Right lobe of liver (tissue), 4 donors: ENCODE measurements around a stretch of chr20.

GRCh38 chr20:32446330-32447415 is 88.5 kb downstream of the ASXL1 start:
- PRO-cap, 4 experiments, result peak in 2 of 4 experiments; most common plus-strand start chr20:32446523 (in 2)
- RAMPAGE, long total RNA, 2 experiments, result no peak in any of the 2 experiments

- PRO-cap, 4 experiments, result no peak in any of the 4 experiments
- RAMPAGE, long total RNA, 2 experiments, result no peak in any of the 2 experiments
Observed at GRCh38 chr20:32477918-32478498, 107.1 kb downstream of the NOL4L start.

DNA sequence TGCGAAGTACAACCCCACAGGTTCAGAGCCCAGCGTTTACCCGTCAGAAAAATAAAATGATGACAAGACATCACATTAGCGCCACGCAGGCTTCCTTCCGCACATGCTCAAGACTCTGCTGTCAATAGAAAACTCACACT is 99.9 kb downstream of the NOL4L start:
- PRO-cap, 4 experiments, result no peak in any of the 4 experiments
- RAMPAGE, long total RNA, 2 experiments, result no peak in any of the 2 experiments

DNA sequence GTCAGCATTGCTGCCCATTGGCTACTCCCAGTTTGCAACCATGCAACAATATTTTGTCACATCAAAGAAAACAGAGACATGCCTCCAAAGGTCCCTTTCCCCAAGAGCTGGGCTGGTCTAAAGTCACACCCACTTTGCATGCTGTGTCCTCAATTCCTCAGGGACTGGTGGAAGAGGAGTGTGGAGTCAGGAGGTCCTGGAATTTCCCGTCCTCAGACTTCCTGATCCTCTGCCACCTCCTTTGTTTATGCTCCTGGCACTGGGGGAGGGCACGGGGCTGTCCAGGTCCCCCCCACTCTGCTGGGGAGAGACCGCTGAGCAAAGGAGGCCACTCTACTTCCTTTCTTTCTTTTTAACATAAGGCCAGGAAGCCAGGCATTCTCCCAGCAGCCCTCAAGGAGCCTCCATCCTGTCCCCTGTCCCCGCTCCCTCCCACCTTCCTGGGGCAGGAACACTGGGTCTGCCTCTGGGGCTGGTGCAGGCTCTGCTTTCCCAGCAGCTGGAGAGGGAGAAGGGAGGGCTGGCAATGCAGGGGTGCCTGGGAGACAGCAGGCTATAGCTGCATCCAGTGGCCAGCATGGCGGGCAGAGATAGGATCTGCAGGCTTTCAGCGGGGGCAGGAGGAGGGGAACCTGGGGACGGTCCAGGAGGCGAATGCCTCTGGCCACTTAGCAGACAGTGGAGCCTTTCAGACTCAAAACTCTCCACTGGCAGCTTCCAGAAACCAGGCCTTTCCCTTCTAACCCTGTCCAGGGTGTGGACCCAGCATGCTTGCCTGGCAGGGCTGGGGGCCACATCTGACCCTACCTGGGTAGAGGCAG is 68.1 kb downstream of the NOL4L start:
- PRO-cap, 4 experiments, result no peak in any of the 4 experiments
- RAMPAGE, long total RNA, 2 experiments, result no peak in any of the 2 experiments

DNA sequence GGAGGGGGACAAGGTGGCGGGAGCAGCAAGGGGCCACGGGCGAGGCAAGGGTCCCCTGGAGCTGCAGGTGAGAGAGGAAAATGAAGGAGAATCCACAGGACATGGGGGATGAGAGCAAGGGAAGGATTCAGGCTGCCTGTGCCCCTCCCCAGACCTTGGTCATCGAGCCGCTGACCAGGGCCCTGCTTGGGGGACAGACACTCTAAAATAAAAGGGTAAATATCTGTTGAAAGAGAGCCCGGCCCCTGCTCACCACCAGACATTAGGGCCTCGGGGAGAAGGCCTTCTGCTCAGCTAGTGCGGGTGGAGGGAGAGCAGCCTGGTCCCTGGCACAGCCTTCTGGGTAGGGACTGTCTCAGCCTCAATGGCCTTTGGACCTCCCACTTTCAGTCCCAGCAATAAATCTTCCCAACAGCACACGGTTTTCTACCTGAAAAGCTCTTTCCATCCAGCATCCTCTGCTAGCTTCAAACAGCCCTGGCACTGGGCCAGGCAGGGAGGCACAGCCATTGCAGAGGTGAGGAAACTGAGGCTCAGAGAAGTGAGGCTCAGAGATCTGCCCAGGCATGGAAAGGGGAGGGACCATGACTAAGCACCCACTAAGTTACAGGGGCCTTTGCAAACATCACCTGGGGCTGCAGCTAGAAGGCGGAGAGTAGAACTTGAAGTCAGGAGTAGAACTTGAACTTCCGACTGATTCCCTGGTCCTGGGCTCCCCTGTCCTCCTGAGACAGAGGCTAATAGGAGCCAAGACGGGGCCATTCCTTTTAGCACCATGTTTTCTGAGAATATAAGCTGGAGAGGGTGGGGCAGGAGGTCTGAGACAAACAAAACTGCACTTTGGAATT is 43.8 kb upstream of the NOL4L start:
- PRO-cap, 4 experiments, result no peak in any of the 4 experiments
- RAMPAGE, long total RNA, 2 experiments, result no peak in any of the 2 experiments

- PRO-cap, 4 experiments, result no peak in any of the 4 experiments
- RAMPAGE, long total RNA, 2 experiments, result no peak in any of the 2 experiments
Observed at GRCh38 chr20:32742401-32742928, 802 bp downstream of the COMMD7 start.

GRCh38 chr20:32823948-32824147 is 4.1 kb downstream of the MAPRE1 start:
- PRO-cap, 4 experiments, result peak in 2 of 4 experiments; most common minus-strand start chr20:32824042 (in 2)
- RAMPAGE, long total RNA, 2 experiments, result no peak in any of the 2 experiments

GRCh38 chr20:32960928-32961445 is 43.2 kb downstream of the SUN5 start:
- PRO-cap, 4 experiments, result peak in 3 of 4 experiments; most common minus-strand start chr20:32961148 (in 3)
- RAMPAGE, long total RNA, 2 experiments, result no peak in any of the 2 experiments

GRCh38 chr20:32968163-32968479 is 36.1 kb downstream of the SUN5 start:
- PRO-cap, 4 experiments, result no peak in any of the 4 experiments
- RAMPAGE, long total RNA, 2 experiments, result no peak in any of the 2 experiments

GRCh38 chr20:33387187-33387649 is 14.1 kb downstream of the CDK5RAP1 start:
- PRO-cap, 4 experiments, result no peak in any of the 4 experiments
- RAMPAGE, long total RNA, 2 experiments, result no peak in any of the 2 experiments

DNA sequence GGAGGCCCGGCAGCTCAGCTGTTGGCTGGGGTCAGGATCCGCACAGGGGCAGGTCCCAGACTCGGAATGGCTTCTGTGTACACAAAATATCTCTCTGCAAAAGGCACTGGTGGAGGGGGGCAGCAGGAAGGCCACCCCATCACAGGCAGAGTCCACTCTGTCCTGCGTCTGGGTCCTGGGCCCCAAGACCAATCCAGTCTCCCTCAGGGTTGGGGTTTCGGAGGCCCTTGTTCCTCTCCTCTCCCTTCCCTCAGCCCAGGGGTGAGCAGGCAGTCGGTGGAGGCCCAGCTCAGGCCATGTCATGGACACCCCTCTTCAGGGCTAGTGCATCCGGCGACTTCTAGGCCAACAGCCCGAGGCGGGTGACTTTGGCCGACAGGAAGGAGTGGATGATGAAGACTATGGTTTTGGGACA is 6.9 kb upstream of the CDK5RAP1 start:
- PRO-cap, 4 experiments, result no peak in any of the 4 experiments
- RAMPAGE, long total RNA, 2 experiments, result no peak in any of the 2 experiments

DNA sequence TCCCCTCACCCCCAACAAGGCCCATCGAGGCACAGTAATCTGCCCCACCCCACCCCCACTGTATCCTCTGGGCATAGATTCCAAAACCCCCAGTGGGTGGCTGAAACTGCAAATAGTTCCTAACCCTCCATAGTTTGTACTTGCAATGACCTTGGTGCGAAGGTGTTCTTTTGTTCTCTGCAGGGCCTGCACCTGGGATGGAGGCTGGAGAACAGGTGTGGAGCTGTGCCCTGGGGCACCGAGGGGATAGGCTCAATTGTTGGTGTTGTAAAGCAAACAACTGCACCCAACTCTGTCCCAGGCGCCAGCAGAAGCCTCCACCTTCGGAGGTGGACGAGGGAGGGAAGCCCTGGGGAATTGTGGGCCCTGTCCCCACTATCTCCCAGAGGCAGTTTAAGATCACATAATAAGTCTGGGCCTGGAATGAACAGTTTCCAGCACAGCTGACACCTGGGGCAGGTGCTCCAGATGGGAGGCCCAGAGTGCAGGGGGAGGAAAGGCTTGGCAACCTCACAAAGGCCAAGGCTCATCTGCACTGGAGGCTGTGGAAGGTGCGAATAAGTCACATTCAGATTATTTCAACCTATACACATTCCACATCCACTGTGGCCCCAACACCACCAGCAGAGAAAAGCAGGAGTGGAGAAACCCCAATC is 12.5 kb upstream of the CBFA2T2 start:
- PRO-cap, 4 experiments, result no peak in any of the 4 experiments
- RAMPAGE, long total RNA, 2 experiments, result no peak in any of the 2 experiments

DNA sequence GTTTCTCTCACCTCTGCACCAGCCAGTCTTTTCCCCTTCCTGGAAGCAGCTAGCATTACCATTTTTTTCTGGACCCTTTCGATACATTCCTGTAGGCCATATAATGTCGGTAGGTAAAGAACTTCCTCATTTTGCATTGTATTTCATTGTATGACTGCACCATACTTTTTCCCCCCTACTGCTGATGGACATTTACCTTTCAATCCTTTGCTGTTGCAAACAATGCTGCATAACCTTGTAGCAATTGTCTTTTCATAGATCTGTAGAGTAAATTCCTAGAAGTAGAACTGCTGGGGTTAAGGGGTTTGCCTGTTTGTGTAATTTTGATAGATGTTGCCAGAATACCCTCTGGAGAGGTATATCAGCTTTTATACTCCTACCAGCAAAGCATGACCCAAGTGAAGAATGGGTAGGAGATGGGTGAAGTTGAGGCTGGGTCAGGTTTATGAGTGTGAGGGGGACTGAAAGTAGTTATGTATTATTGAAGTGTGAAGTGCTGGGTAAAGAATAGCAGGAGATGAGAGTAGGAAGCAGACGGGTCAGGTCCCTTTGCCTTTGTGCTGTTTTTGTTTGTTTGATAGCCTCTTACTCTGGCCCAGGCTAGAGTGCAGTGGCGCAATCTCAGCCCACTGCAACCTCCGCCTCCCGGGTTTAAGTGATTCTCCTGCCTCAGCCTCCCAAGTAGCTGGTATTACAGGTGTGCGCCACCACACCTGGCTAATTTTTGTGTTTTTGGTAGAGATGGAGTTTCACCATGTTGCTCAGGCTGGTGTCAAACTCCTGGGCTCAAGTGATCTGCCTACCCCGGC is 17.8 kb downstream of the CBFA2T2 start:
- PRO-cap, 4 experiments, result no peak in any of the 4 experiments
- RAMPAGE, long total RNA, 2 experiments, result no peak in any of the 2 experiments

DNA sequence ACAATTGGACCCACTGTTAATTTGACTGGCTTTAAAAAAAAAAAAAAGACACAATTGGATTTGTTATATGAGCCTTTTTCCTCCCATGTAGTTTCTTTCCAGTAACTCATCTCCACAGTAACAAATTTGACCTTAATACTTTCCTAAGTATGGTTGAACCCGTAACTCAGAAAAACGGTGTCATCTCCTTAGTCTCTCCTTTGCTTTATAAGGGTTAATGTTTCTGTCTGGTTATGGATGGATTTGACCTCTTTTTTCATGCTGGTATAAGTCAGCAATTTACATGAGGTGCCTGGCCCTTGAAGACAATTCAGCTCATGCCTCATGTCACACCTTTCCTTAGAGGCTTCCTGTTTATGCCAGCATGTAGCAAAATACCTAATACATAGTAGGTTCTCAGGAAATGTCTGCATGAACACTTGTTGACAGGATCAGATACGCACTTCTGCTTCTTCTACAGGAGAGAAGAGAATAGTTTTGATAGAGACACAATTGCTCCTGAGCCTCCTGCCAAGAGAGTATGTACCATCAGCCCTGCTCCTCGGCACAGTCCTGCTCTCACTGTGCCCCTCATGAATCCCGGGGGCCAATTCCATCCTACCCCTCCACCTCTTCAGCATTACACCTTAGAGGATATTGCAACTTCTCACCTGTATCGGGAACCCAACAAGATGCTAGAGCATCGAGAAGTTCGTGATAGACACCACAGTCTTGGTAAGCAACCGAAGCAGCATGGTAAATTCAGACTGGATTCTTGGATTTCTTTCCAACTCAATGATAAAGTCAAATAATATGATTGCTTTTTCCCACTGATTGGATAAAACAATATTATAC is 37.6 kb upstream of the C20orf144 start:
- PRO-cap, 4 experiments, result peak in 1 of 4 experiments; most common plus-strand start position 399 of the sequence (in 1)
- RAMPAGE, long total RNA, 2 experiments, result no peak in any of the 2 experiments

- PRO-cap, 4 experiments, result no peak in any of the 4 experiments
- RAMPAGE, long total RNA, 2 experiments, result no peak in any of the 2 experiments
Observed at GRCh38 chr20:33796544-33797460, 14.3 kb upstream of the CHMP4B start.

DNA sequence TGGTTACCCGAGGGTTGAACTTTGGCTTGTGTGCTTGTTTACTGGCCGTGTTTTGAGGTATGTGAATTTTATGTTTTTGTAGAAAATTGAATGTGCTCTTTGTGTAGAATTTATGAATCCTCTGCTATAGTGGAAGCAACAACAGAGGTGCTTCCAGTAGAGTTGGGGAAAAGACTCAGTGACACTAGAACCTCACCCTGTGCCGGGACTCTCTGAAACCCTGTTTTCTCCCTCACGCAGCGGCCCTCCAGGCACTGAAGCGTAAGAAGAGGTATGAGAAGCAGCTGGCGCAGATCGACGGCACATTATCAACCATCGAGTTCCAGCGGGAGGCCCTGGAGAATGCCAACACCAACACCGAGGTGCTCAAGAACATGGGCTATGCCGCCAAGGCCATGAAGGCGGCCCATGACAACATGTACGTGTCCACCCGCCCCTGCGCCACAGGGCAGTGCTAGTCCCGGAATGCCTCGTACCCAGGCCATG is 37.1 kb downstream of the CHMP4B start:
- PRO-cap, 4 experiments, result no peak in any of the 4 experiments
- RAMPAGE, long total RNA, 2 experiments, result start-site peak on the plus strand in 1 of 2 experiments, centred at position 345 of the sequence, 136 reads per replicate

DNA sequence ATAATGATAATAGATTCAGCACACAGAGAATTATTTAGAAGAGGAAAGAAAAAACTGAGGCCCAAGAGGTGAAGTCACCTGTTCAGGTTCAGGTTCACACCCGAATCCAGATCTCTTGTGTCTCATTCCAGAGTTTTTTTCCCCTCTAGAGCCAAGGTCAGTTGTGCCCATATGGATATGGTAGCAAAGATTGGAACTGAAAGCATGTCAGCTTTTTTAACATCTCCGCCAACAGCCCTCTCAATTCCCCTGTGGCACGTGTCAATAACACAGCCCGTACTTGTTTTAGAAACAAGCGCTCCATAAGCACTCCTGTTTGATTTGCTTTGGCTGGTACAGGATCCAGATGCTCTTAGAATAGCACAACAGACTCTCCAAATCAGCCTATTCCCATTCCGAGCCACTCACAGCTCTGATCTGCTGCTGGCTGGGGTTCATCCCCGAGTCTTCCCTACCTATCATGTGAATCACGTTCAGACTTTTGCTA is 46.5 kb downstream of the RALY start:
- PRO-cap, 4 experiments, result no peak in any of the 4 experiments
- RAMPAGE, long total RNA, 2 experiments, result no peak in any of the 2 experiments

DNA sequence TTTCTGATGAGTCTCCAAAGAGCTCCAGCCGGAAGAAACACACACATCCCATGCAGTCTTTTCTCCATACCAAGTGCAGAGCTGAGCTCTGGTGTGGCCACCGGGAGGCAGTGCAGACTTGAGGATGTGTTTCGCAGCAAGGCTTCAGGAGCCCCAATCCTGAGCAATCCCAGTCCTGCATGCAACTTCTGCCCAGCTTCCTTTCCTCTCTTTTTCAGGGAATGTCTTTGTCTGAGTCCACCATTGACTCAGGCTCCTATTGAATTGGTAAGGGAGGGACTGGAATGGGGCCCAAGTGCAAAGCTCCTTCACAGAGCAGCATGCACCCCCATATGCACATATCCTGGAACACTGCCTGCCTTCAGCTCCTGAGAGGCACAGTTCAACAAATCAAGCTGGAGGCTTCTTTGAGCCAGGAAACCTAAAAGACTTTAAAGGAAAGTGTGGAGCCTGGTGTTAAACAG is 50.5 kb upstream of the ASIP start:
- PRO-cap, 4 experiments, result no peak in any of the 4 experiments
- RAMPAGE, long total RNA, 2 experiments, result no peak in any of the 2 experiments

DNA sequence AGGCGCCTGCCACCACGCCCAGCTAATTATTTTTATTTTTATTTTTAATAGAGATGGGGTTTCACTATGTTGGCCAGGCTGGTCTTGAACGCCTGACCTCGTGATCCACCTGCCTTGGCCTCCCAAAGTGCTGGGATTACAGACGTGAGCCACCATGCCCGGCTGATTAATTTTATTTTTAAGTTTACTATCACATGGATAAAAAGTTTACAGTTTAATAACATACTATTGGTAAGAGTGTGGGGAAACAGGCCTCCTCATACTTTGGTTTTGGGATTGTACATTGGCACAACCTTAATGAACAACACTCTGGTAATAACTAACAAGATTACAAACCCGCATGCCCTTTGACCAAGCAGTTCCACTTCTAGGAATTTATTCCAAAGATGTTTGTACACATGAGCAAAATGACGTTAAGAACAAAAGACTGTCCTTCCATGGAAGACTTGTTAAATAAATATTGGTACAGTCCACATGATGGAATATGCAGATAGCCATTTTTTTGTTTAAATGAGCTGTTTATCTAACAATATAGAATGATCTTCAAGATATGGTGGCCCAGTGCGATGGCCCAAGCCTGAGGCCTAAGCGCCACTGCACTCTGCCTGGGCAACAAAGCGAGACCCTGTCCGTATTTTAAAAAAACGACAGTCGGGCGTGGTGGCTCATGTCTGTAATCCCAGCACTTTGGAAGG is 7.2 kb upstream of the AHCY start:
- PRO-cap, 4 experiments, result peak in 2 of 4 experiments; most common plus-strand start position 405 of the sequence (in 1); most common minus-strand start position 272 of the sequence (in 2)
- RAMPAGE, long total RNA, 2 experiments, result no peak in any of the 2 experiments

DNA sequence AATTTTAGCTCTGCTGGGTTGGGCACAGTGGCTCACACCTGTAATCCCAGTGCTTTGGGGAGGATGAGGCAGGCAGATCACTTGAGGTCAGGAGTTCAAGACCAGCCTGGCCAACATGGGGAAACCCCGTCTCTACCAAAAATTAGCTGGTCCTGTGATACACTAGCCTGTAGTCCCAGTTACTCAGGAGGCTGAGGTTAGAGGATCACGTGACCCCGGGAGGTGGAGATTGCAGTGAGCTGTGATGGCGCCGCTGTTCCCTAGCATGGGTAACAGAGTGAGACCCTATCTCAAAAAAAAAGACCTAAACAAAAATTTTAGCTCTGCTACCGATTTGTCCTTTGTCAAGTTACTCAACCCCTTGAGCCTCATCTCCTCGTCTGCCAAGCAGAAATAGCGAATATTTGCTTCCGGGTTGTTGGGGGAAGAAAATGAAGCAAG is 25.1 kb upstream of the ITCH start:
- PRO-cap, 4 experiments, result no peak in any of the 4 experiments
- RAMPAGE, long total RNA, 2 experiments, result no peak in any of the 2 experiments